Tibial artery (tissue), 1 donor: ENCODE measurements around a stretch of chr5.

- PRO-cap, result unidirectional peak, plus-strand start at chr5:14189675
Measured at GRCh38 chr5:14189231-14189917, 46.2 kb downstream of the TRIO start.

GRCh38 chr5:14212909-14213381 lies 69.8 kb downstream of the TRIO start:
- PRO-cap, result no peak

GRCh38 chr5:14217432-14218128 lies 74.4 kb downstream of the TRIO start:
- PRO-cap, result no peak

DNA sequence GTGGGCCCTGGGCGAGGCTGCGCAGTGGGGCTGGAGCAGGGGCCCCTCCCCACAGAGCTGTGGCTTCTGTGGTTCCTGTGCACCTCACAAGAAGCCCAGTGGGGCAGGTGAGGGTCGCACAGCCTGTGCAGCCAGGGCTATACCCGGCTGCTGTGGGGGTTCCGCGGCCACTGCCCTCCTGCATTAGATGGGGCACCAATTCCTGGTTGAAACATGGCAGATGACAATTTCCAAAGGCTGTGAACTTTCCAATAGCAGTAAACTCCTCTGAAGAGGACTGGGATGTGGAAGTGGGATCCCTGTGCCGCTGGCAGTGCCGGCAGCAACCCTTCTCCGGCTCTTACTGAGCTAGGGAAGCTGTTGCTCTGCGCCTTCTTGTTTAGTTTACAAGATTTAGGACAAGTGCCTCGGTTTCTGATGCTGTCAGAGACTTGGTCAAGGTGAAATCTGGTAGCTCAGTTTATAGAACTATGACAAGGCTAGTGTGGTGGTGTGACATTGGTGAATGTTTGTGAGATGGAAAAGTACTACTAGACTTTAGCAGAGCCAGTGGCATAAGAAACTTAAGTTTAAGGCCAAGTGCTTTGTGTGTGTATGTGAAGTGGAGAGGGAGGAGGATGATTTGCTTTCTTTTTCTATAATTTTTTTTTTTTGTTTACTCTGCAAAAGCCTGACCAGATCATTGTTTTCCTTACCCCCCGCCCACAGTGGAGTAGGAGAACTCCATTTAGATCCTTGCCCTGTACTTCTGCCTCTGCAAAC lies 75.6 kb downstream of the TRIO start:
- PRO-cap, result no peak

DNA sequence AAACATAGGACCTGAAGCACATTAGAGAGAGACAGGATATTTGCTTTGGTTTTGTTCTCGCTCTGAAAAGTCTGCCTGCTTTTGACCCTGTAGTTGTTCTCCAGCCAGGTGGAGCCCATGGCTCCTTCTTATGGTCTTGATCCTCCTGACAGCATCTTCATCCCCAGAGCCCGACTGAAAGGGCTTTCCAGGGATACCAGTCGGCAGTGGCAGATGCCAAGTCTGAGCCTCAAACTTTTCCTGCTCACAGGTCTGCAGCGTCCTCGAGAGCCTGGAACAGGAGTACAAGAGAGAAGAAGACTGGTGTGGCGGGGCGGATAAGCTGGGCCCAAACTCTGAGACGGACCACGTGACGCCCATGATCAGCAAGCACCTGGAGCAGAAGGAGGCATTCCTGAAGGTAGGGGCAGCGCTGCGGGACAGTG lies 212.5 kb upstream of the OTULINL start:
- PRO-cap, result no peak

- PRO-cap, result no peak
Measured at GRCh38 chr5:14426854-14428237, 154.2 kb upstream of the OTULINL start.

DNA sequence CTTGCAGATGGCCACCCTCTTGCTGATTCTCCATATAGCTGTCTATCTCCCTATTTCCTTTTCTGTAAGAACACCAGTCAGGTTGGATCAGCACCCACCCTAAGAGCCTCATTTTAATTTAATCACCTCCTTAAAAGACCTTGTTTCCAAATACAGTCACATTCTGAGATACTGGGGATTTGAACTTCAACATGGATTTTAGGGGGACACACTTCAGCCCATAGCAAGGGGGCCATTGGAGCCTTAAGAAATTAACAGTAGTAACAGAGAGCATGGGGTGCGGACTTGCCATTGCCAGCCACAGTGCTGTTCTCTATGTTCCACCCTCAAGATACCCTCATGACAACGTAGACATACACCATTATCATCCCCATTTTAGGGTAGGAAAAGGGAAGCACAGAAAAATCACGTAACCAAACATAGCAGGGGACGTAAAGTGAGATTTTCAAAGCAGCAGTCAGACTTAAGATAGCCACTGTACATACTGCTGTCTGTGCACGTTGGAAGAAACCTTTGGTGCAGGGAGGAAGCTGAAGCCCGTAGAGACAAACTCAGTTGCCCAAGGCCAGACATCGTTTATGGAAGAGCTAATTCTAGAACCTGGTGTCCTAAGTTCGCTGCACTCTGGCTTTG lies 149.6 kb upstream of the OTULINL start:
- PRO-cap, result no peak

GRCh38 chr5:14440120-14440496 lies 141.5 kb upstream of the OTULINL start:
- PRO-cap, result no peak

DNA sequence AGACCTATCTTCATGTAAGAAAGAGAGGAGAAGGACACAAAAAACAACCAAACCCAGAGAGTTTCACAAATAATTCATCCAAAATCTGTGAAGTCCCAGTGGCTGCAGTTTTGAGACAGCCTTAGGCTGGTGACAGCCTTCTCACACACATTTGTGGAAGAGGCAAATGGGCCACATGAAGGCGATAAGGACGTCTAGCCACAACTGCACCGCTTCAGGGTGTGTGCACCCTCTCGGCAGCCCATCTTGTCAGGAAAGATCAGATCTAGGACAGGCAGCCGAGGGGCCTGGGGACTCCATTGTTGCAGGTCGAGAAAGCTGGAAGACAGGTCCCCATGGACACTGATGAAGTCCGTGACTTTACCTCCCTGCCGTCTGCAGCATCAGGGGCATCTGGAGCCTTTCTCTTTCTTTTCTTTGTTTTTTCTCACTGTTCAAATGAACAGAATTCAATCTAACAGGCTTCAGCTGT lies 112.1 kb upstream of the OTULINL start:
- PRO-cap, result no peak

DNA sequence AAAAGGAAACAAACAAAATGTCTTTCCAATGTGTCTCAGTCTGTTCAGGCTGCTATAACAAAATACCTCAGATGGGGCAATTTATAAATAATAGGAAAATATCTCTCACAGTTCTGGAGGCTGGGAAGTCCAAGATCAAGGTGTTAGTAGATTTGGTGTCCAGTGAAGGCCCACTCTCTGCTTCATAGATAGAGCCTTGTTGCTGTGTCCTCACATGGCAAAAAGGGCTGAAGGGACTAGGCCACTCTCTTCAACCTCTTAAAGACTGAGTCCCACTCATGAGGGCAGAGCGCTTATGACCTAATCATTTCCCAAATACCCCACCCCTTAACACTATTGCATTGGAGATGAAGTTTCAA lies 8.9 kb upstream of the OTULINL start:
- PRO-cap, result no peak

DNA sequence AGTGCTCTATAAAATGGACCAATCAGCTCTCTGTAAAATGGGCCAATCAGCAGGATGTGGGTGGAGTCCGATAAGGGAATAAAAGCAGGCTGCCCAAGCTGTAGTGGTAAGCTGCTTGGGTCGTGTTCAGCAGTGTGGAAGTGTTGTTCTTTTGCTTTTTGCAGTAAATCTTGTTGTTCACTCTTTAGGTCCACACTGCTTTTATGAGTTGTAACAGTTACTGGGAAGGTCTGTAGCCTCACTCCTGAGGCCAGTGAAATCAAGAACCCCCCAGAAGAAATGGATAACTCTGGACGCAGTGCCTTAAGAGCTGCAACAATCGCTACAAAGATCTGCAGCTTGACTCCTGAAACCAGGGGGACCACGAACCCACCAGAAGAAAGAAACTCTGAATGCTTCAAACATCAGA lies 3.4 kb upstream of the OTULINL start:
- PRO-cap, result no peak

DNA sequence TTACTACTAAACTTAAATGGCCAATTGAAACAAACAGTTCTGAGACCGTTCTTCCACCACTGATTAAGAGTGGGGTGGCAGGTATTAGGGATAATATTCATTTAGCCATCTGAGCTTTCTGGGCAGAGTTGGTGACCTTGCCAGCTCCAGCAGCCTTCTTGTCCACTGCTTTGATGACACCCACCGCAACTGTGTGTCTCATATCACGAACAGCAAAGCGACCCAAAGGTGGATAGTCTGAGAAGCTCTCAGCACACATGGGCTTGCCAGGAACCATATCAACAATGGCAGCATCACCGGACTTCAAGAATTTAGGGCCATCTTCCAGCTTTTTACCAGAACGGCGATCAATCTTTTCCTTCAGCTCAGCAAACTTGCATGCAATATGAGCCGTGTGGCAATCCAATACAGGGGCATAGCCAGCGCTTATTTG lies 12.7 kb upstream of the OTULIN start:
- PRO-cap, result no peak

DNA sequence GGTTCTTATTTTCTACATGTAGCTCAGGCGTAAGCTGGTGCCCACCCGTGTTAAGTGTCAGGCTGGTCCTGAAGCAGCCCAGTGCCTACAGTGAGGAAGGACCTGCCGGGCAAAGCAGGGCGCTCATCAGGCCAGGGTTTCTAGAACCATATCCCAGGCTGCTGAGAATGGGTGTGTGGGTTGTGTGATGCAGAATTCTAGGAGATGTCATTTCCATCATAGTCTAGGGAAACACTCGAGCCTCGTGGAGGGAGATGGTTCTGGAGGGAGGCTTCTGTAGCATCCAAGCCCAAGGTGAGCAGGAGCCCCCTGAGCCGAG lies 37.2 kb downstream of the OTULIN start:
- PRO-cap, result no peak

- PRO-cap, result no peak
Measured at GRCh38 chr5:14716538-14717356, 52.2 kb downstream of the OTULIN start.

GRCh38 chr5:14806281-14807044 lies 65.1 kb downstream of the ANKH start:
- PRO-cap, result no peak

DNA sequence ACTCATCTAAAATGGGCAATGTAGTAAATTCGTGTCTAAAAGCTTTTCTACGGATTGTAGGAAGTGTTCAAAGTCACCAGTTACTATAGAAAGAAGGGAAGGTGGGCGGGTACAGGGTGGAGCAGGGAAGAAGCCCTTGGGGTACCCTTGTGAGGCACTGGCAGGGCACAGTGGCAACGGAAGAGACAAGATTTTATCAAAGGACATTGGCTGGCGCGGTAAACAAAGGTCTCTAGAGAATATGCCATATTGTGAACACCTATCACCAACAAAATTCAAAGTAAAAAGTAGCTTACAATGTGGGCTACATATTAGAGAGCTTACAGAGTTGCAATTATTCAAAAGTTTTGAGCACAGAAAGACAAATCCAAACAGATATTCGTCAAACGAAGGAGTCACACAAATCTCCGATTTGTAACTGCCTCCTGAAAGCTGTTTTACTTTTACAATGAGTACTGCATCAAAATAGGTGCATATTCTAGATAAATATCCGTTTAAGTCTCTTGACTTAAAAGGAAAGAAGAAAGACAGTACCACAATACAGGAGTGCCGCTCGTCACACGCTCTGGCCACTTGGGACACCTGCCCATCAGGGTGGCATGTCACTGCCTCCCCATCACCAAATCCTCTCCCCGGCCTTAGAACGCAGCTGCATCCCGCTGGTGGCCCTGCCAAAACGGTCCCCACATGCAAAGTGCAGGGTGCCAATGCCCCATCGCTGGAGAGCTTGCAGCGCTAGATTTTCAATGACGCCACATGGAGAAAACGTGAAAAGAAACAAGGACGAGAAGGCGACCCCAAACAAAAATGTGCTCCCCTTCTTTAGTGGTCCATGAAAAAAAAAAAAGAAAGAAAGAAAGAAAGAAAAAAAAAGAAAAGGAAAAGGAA lies 1.4 kb downstream of the ANKH start:
- PRO-cap, result no peak

DNA sequence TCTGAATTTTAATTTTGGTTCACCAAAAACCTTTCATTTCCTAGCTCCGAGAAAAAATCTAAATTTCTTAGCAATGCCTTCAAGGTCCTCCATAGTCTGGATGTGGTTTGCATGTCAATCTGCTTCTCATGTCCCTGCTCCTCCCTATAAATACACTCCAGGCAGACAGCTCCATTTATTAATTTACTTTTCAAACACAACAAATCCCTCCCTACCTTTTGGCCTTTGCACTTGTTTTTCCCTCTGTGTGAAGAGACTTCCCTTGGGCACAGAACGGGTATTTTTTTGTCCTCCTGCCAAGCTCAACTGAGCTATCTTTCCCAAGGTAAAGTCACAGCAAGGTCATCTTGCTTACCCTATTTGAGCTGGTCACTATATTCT lies 159.5 kb upstream of the ANKH start:
- PRO-cap, result no peak

GRCh38 chr5:15510096-15510506 lies 10.1 kb downstream of the FBXL7 start:
- PRO-cap, result no peak

GRCh38 chr5:15901826-15902467 lies 277.6 kb downstream of the MARCHF11 start:
- PRO-cap, result no peak

GRCh38 chr5:15992732-15993443 lies 186.7 kb downstream of the MARCHF11 start:
- PRO-cap, result no peak